REH cell (cell line): ENCODE data around the gene CENPH.

DNA sequence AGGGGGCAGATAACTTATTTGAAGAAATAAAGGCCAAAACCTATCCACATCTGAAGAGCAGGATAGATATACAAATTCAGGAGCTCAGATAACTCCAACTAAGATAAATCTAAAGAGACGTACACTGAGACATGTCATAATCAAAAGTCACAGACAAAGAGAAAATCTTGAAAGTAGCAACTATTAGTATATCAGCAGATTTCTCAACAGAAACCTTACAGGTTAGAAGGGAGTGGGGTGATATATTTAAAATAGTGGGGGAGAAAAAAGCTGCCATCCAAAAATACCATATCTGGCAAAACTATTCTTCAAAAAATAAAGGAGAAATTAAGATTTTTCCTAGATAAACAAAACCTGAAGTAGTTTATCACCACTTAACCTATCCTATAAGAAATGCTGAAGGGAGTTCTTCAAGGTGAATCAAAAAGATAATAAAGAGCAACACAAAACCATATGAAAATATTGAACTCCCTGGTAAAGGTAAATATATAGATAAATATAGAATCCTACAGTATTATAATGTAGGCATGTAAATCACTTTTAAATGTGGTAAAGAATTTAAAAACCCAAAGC, 45.1 kb upstream of the SREK1 start:
- PRO-cap, result no peak

DNA sequence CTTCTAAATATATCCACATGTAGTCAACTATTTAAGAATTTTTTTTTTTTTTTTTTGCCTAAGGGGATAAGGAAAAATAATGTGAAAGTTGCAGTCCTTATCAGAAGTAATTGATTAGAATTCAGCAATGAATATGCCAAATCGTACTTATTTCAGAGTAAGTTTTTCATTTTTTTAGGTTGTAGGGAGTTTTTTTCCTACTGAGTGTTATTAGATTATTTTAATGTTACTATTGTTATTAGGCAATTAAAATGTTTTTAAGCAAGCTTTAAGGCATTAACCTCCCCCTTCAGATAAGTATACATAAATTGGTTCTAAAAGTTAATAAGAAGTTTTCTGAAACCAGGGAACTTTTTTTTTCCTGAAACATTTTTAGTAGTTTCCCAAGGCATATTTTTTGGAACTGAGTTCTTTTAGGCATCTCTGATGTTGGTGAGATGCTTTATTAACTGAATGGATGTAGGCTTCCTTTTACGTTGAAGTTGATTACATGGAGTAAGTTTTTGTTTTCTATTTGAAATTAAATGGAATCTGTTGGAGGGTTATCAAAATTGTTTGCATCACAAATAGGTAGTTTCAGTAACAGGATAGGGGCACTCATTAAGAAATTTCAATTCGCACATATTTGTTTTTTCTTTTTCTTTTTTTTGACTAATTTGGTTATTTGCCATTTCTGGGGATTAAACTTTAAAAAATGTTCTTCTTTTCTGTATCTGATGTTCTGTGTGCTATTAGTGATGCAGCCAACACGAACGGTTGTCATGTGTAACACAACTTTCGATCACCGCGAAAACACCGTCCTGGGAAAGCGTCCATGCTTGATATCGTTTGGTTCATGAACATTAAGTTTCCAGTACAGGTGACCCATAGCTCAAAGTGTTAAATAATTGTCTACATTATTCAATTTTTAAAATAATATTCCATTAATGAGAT, 14.2 kb downstream of the SREK1 start:
- PRO-cap, result no peak

DNA sequence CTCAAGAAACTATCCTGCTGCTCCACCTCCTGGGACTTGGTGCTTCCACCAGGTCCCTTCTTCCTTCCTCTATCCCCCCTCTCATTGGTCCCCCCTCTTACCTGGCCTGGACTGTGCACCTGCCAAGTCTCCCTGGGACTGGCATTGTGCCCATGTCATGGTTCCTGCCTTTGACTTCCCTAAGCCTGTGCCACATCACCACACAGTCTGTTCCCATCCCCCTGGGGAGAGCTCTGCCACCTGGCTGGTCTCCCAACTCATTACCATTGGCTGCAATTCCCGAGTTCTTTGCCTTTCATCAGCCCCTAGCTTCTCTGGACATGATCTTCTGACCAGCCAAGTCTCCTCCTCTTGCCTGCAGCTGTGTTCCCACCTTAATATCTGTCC, 180.2 kb downstream of the SREK1 start:
- PRO-cap, result no peak

- PRO-cap, result no peak
Observed at GRCh38 chr5:66438653-66439268, 157.4 kb upstream of the MAST4 start.

DNA sequence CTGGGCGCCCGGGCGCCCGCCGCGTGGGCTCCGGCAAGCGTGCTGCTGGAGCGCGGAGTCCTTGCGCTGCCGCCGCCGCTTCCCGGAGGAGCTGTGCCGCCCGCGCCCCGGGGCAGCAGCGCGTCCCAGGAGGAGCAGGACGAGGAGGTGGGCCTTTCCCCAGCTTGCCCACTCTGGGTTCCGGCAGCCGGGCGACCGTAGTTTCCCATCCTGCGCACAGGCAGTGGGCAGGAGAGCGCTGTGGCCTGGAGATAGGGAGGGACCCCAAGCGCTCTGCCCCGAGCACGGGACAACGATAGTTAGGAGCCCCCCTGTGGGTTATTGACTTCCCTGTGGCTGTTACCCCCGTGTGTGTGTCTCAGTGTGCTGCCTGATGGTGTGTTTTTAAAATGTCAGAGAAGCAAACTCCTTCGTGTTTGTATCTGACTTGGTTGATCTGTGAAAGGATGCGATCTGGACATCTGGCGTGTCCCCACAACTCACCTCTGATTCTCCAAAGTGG, 730 bp downstream of the MAST4 start:
- PRO-cap, result no peak

- PRO-cap, result no peak
Observed at GRCh38 chr5:66597482-66598086, 1.4 kb downstream of the MAST4 start.

DNA sequence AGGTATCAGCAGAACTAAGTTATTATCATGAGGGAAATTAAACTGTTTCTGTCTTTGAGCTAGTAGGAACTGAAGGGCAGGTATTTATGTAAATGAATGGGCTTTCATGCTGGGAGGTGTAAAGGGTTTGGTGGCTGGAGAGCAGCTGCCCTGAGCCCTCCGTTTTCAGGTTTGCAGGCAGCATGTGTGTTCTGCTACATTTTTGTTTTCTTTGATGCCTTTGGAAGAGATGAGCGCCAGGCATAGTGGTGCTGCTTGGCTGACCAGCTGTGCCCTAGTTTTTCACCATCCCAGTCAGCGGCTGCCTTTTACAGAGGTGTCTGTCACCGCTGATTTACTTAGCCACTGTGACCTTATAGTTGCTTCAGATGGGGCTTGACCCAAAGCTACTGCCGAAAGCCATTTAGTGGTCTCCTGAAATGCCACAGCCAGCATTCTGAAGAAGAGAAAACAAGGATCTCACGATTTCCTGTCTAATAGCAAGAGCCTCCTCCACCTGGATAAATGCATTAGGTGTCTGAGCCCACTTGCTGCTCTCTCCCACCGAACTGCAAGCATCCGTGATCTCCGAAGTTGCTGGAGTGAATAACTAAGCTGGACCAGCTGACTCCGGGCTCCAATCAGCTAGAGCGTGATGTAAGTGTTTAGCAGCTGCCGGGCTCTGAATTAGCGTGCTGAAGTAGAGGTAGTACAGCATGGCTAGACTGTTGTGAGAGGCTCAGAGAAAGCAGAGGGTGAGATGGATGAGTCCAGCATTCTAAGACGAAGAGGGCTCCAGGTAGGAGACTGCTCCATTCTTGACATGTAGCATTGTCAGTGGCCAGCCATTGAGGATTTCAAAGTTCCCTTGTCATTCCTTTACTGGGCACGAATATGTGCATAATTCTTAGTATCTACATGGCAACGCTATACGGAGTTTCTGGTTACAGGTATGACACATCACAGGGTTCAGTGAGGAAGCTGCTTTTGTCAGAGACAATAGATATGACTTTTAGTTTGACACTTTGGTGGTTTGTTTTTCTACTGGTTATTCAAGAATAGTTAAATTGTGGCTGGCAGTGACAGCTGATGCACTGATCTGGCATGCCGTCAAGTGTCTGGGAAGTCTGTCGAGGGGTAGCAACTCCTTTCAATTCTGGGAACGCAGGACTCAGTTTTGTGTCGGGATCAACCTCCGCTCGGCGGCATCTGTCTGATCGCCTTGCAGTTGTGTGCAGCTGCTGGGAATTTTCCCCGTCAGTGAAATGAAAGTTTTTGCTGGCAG, 232.3 kb downstream of the MAST4 start:
- PRO-cap, result no peak

- PRO-cap, result no peak
Observed at GRCh38 chr5:66829646-66830219, 233.5 kb downstream of the MAST4 start.

DNA sequence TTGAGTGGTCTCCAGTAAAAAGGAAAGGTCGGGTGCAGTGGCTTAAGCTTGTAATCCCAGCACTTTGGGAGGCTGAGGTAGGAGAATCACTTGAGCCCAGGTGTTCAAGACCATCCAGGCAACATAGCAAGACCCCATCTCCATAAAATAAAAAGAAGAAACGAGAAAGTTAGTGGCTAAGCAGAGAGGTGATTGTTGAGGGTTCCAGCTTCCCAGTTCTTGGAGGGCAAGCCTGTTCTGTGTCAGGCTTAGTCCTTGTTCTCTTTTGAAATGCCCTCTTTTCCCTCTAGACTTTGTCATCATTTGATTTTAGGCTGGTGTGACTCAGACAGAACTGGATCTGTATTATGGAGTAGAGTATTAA, 159.5 kb downstream of the CD180 start:
- PRO-cap, result no peak

DNA sequence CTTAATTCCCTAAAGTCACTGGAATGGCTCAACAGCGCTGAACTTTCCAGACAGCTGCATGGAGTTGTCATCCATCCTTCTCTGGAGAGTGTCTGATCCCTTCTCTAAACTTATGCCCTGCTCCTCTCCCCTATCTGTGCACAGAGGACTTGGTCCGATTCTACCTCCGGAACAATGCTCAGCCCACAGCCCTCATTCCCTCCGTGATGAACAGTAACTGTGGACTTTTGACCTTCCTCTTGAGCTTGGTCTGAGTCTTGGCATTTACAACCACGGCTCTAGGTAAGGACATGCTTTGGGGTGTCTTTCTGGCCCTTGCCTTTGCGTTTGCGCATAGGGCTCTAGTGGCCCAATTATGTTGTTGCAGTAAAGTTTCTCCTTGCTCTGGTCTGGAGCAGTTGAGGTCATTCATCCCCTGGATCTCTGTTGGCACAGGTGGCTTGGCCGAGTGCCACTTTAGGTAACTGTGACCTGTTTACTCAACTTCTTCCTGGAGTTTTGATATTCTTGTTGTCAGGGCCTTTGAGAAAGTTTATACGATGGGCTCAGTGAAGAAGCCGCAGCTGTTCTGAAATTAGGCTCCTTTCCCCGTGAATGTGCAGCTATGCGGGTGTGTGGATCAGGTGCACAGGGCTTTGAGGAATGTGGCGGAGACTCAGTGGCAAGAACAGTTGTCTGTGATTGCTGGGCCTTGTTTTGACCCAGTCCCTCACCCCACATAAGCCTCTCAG, 18.4 kb upstream of the CD180 start:
- PRO-cap, result no peak

DNA sequence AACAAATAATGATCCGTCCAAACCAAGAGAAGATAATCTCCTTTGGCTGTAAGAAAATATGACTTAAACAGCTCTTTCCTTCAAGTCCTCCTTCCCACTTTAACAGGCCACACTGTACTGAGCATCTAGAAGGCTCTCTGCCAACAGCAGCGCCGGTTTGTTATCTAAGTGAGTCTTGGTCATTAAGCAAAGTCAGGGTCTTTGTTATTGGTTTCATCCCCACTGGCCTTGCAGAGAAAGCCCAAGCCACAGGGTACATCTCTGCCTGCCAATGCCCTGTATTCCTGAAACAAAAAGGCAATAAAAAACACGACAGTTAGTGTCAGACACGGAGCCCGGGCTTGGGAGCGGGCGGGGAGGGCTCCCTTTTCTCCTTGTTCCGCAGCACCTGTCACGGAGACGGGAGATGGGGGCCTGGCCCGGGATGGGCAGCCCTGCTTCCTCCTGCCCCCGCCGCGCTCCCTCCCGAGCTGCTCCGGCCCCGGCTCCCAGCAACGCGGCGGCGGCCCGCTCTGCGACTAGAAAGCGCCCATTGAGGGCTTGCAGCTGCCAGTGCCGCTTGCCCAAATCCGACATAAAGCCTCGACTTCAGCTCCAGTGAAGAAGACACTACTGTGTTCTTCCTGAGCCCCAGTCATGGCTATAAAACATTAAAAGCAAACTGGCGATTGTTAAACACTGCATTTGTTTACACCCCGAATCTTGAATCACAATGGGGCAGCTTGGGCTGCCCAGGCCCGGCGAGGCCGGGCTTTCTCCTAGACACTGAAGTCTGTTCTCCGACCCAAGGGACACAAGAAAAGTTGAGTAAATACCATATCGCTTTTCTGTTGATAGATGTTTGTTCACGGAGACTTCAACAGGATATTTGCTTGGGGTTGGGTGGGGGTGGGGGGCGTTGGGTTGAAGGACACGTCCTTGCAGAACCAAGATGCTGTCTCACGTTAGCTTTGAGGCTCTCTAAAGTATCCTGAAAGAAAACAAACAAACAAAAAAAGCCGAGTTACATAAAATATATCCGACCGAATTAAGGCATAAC, 28.0 kb upstream of the PIK3R1 start:
- PRO-cap, result no peak

GRCh38 chr5:68232027-68232607, 16.6 kb downstream of the PIK3R1 start:
- PRO-cap, result no peak

GRCh38 chr5:68239287-68240230, 24.0 kb downstream of the PIK3R1 start:
- PRO-cap, result bidirectional peak, plus-strand start at chr5:68239734, minus-strand start at chr5:68239666; bidirectional peak, plus-strand start at chr5:68239914, minus-strand start at chr5:68239787

- PRO-cap, result no peak
Observed at GRCh38 chr5:68287934-68288913, 72.7 kb downstream of the PIK3R1 start.

DNA sequence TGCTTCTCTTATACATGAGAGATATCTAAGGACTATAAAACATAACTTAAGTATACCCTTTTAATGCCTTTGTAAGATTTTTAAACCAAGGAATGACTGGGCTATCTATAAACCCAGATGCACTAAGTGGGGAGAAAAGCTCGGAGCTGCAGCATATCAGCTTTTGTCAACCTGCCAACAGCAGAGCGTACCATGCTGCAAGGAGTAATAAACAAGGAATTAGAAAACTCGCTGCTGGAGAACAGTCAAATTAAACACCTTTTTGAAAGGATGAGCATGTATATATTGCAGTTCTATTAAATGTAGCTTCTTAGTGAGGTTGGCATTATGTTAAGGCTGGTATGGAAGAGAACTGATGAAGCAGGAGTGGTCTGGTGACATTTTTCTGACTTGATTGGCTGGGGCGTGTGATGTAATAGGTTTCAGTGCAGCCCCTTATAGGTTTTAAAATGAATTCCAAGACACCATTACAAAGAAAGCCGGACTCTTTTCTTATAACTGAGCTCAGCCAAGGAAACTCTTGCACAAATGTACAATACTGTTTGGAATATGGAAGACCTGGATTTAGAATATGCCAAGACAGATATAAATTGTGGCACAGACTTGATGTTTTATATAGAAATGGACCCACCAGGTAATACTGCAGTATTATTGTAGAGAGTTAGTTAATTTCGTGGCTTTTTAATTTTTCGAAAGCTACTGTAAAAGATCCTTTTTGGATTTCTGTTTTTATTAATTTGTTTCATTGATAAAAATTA, 74.8 kb downstream of the PIK3R1 start:
- PRO-cap, result no peak

- PRO-cap, result no peak
Observed at GRCh38 chr5:68646017-68646454, 430.5 kb downstream of the PIK3R1 start.

GRCh38 chr5:68730216-68731127, 363.3 kb upstream of the SLC30A5 start:
- PRO-cap, result no peak

- PRO-cap, result no peak
Observed at GRCh38 chr5:68744135-68744549, 349.7 kb upstream of the SLC30A5 start.

- PRO-cap, result bidirectional peak, plus-strand start at chr5:69189565, minus-strand start at chr5:69189441; bidirectional peak, plus-strand start at chr5:69189836, minus-strand start at chr5:69189803
Observed at GRCh38 chr5:69188700-69189982, at the start of gene CENPH. CENPH (plus strand) TSS chr5:69189583.

DNA sequence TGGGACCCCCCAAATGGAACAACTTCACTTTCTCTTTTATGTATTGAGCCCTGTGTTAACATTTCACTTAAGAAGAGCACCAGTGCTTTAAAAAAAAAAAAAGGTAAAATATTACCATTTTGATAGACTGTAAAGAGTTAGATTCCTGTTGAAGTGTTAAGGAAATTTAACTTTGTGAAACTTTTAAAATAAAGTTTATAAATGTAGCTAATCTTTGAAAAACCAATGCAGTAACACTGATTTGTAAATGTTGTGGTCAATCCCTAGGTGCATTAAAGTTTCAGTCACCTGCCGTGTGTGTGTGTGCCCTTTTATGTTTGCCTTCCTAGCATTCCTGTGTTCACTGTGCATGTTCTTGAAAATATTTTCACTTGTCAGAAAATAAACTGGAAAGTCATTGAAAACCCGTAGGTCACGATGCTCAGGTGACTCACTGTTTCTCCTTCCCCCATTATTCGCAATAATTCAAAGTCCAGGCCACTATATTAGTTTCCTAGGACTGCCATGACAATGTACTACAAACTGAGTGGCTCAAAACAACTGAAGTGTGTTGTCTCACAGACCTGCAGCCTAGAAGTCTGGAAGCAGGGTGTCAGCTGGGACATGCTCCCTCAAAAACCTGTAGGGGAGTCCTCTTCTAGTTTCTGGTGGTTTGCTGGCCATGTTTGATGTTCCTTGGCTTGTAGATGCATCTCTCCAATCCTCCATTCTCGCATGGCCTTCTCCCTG, 29.2 kb downstream of the MARVELD2 start:
- PRO-cap, result no peak